Breast (tissue), 4 donors: ENCODE results near the genes KLHL10 and ZNF385C.

DNA sequence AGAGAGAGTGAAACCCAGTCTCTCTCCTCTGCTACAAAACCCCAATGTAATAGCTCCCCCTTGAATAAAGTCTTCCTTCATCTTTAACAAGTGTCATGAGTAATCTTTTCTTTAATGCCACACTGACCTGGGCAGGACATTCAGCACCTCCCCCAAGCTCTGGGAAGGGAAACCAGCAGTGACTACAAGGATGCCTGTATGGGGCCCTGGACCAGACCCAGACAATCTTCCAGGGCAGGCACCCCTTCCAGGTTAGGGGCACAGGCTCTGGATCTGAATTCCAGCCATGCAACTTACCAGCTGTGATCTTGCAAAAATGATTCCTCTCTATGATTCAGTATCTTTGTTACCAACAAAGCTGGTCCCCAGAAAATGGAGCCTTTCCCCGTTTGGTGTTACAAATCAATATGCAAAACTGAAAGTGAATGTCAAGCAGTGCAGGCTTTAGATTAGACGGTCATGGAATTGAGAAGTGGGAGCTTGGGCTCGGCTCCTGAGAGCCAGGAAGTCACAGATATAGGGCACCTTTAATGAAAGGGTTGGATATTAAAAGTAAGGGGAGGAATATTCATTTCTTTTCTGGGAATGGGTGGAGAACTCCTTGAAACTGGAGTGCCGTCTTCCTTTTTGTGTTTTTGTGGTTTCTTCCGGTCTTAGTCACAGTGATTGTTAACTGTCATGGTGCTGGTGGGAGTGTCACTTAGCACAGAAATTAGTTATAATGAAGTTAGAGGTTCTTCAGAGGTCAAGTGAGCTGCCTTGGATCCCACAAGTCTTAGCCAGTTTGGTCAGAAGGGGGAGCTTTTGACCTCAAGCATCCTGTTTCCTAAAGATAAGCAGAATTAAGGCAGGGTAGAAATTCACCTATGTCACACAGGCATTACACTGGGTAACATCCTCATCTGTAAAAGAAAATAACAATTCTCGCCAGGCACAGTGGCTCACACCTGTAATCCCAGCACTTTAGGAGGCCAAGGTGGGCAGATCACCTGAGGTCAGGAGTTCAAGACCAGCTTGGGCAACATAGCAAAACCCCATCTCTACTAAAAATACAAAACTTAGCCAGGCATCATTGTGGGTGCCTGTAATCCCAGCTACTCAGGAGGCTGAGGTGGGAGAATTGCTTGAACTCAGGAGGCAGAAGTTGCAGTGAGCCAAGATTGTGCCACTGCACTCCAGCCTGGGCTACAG lies 9.7 kb upstream of the EIF1 start:
- PRO-cap, 3 experiments, result peak in 1 of 3 experiments; most common plus-strand start position 440 of the sequence (in 1); most common minus-strand start position 200 of the sequence (in 1)
- RRBS, result no CpG with 5 or more reads among the region's 6 CpGs

DNA sequence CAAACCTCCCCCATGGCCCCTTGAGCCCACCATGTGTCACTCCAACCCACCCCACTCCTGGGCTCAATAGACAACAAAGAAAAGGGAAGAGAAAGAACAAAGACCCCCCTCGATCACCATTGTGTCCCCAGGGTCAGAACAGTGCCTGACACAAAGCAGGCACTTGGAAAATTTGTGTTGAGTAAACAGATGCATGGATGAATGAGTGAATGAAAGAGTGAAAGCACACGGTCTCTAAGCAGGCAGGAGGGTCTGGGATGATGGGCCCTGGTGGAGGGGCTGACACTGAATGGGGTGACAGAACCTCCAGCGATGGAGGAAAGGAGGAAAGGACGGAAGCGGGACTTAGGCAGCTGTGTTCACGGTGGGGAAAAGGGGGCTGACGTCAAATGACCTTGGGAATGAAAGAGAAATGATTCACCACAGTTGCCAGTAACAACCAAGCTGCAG lies 6.9 kb upstream of the GAST start:
- PRO-cap, 3 experiments, result no peak in any of the 3 experiments
- RRBS, result no CpG with 5 or more reads among the region's 7 CpGs

DNA sequence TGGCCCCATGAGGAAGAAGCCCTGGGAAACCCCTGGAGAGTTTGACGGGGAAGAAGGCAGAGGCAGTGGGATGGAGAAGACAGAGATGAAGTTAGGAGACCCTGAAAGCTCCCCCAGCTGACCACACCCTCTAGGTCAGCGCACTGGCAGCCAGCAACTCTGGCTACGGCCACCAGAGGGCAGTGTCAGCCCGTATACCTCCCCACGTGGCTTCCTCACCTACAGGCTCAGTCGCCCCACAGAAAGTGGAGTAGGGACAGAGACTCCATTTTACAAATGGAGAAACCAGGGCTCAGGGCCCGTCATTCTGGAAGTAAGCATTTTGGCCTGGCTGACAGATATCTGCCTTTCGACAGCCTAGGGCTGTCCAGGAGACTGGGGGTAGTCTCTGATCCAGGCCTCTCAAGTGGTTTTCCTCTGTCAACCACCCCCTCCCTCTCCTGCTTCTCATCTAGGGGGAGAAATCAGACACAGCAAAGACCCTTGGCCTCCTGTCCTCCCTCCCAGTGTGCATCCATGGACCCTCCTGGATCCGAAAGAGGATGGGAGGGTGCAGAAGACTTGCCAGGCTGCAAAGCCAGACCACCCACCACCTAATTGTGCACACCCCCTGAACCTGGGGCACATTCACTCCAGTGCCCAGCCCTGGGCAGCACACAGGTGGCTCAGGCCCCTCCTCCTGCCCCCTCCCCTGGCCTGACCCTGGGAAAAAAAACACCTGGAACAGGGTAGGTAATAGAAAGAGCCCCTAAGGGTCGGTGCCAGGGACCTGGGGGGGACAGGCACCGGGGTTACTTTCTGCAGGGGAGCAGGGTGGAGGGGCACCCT lies 3.8 kb upstream of the HAP1 start:
- PRO-cap, 3 experiments, result no peak in any of the 3 experiments
- RRBS, result no CpG with 5 or more reads among the region's 11 CpGs

- PRO-cap, 3 experiments, result no peak in any of the 3 experiments
- RRBS, result 16% methylated on average over 1 of the region's 15 CpGs
These were observed 11.3 kb downstream of the JUP start for GRCh38 chr17:41774936-41775937.

- PRO-cap, 3 experiments, result no peak in any of the 3 experiments
- RRBS, result no CpG with 5 or more reads among the region's 2 CpGs
These were observed 7.0 kb upstream of the JUP start for GRCh38 chr17:41793684-41793810.

GRCh38 chr17:41837517-41838040 lies at the start of gene KLHL10:
TSS of gene KLHL10 (plus strand) at chr17:41837825.
- PRO-cap, 3 experiments, result no peak in any of the 3 experiments
- RRBS, result no CpG with 5 or more reads among the region's 10 CpGs

DNA sequence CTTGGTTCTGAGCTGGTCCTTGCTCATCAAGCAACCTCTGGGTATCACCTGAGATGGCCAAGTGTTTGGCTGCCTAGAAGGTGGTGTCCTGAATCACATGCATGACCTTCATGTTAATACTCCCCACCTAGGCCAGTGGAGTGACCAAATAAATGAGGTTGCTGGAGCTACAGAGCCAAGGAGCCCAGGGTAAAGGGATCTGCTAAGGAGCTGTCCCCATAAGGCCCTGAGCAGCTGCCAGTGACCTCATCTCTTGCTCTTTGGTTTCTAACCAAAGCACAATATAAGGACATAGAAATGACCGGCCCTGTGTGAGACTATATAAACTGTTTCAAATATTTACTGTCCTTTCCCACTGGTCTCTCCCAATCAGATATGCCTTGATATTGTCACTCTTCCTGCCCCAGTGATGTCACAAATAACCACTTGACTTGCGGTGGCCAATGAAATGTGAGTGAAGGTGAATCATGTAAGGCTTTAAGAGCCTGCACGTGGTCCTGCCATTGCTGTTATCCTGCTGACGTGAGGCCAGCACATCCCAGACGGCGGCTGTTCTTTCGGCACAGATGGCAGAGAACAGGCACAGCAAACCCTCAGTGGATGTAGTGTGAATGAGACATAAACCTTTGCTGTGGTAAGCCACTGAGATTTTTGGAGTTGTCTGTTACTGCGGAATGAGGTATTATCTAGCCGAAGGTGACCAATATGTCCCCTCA lies 5.3 kb upstream of the KLHL11 start:
- PRO-cap, 3 experiments, result no peak in any of the 3 experiments
- RRBS, result no CpG with 5 or more reads among the region's 9 CpGs

GRCh38 chr17:41970733-41972059 lies 4.6 kb downstream of the CNP start:
- PRO-cap, 3 experiments, result no peak in any of the 3 experiments
- RRBS, result 50% methylated on average over 5 of the region's 27 CpGs

- PRO-cap, 3 experiments, result no peak in any of the 3 experiments
- RRBS, result no CpG with 5 or more reads among the region's 6 CpGs
These were observed 14.7 kb upstream of the C17orf113 start for GRCh38 chr17:42065063-42065502.

DNA sequence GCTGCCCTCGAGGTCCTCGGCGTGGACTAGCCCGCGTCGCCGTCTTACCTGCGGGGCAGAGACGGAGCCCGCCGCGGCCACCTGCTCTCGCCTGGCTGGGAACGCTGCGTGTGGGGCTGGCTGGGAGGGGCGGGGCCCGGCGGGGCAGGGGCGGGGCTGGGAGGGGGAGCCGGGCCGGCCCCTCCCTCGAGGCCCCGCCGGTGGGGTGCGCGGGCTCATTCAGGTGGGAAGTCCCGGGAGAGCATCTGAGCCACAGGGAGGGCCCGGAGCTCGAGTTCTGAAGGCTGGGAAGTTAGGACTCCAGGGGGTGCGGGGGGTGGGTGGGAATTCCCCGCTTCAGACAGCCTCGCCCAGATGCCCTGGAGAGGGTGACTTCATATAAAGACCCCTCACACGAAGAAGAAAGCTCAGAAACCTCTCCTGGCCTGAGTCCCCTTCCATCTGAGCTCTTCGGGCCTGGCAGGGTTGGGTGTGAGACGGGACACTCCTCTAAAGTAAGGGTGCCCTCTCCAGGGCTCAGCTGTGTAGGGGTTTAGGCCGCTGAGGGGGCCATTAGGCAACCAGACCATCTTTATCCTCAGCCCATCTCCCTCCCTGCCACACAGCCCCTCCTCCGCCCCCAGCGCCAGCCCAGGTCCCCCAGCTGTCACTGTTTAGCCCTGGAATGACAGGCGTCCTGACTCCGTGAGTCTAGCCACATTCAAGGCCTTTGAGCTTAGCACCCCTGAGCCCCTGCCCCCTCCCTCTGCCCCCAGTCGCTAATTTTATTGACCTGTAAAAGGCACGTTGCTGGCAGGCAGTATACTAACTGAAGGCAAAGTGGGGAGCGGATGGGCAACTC lies at the start of gene ZNF385C:
ZNF385C (minus strand) TSS at position 112 of the 841 bp plus-strand sequence.
- PRO-cap, 3 experiments, result peak in 1 of 3 experiments; most common plus-strand start position 255 of the sequence (in 1); most common minus-strand start position 103 of the sequence (in 1)
- RRBS, result 1% methylated on average over 4 of the region's 43 CpGs

DNA sequence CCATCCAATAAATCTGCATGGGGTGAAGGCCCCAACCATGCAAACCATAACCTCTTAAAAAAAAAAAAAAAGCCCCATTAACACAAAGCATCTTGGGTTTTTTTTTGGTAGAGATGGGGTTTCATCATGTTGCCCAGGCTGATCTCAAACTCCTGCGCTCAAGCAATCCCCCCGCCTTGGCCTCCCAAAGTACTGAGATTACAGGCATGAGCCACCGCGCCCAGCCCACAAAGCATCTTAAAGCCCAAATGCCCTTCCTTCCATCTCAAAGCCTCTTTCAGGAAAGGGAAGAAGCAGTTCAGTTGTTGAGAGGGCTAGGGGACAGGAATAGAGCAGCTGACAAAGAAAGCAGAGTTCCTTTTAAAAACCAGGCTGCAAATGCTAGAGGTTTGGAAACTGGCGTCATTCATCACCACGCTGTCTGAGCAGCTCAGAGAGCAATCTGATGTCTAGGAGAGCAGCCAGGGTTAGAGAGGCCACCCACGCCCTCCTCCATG lies 12.6 kb downstream of the RAB5C start:
- PRO-cap, 3 experiments, result no peak in any of the 3 experiments
- RRBS, result no CpG with 5 or more reads among the region's 7 CpGs

- PRO-cap, 3 experiments, result no peak in any of the 3 experiments
- RRBS, result 89% methylated on average over 1 of the region's 8 CpGs
These were observed 12.9 kb upstream of the RAB5C start for GRCh38 chr17:42167633-42168126.

GRCh38 chr17:42188960-42189858 lies 4.0 kb upstream of the HCRT start:
- PRO-cap, 3 experiments, result no peak in any of the 3 experiments
- RRBS, result 77% methylated on average over 12 of the region's 21 CpGs

DNA sequence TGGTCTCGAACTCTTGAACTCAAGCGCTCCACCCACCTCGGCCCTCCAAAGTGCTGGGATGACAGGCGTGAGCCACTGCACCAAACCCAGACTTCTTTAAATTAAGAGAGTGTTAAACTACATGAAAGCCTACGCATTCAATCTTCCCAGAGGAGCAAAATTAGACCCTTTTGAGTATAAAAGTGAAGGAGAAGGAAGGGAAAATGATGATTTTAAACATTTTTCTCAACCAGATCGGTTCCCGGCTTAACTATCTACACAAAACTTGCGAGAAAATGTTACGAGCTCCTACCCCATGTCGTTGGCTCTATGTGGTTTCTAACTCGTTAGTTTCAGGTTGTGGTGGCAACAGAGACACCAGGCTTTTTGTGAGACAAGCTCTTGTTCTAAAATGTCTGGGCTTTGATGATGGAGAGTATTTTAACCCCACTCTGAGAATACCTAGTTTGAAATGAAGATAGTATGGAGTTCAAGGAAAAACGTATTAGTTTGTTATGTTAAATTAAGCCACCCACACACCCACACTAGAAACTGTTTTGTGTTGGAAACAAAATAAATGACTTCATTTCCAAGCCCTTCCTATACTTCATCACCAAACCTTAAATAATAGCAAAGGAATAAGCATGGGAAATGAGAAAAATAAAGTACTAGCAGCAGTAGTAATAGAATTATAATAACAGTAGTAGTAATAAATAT lies 26.2 kb downstream of the STAT5B start:
- PRO-cap, 3 experiments, result no peak in any of the 3 experiments
- RRBS, result no CpG with 5 or more reads among the region's 12 CpGs

GRCh38 chr17:42294190-42295088 lies 6.1 kb downstream of the STAT5A start:
- PRO-cap, 3 experiments, result peak in 1 of 3 experiments; most common plus-strand start chr17:42294731 (in 1)
- RRBS, result no CpG with 5 or more reads among the region's 9 CpGs

DNA sequence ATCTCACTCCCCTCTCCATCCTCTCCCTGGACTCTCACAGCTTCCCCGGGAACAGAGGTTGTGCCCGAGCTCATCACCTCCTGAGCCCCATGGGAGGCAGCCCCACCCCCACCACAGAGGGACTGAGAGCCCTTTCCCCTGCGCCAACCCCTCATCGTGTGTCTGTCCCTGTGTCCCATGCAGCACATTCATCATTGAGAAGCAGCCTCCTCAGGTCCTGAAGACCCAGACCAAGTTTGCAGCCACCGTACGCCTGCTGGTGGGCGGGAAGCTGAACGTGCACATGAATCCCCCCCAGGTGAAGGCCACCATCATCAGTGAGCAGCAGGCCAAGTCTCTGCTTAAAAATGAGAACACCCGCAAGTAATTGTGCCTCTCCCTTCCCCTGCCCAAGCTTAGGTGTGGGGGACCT lies 12.8 kb downstream of the STAT5A start:
- PRO-cap, 3 experiments, result no peak in any of the 3 experiments
- RRBS, result no CpG with 5 or more reads among the region's 9 CpGs

DNA sequence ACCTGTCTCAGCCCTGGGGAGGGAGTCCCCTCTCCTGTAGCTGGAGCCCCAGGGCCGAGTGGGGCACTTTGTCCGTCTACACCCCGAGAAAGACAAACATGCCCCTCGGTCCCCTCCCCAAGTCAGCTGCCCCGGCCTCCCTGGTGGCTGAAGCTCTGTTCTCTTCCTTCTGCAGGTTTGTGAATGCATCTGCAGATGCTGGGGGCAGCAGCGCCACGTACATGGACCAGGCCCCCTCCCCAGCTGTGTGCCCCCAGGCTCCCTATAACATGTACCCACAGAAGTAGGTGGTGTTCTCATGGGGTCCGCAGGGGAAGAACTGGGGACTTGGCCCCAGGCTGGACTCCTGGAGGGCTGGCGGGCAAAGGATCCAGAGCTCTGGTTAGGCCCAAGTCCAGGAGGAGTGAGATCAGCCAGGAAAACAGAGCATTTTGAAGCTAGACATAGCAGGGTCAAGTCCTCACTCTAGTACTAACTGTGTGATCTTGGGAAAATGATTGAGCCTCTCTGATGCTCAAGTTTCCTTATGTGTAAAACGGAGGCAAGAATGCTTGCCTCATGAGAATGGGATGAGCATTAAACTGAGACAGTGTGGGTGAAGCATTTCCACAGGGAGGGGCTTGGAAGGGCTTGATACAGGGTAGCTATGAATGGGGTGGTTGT lies 21.0 kb downstream of the STAT5A start:
- PRO-cap, 3 experiments, result no peak in any of the 3 experiments
- RRBS, result no CpG with 5 or more reads among the region's 10 CpGs

GRCh38 chr17:42317033-42318008 lies 29.0 kb downstream of the STAT5A start:
- PRO-cap, 3 experiments, result no peak in any of the 3 experiments
- RRBS, result no CpG with 5 or more reads among the region's 10 CpGs

- PRO-cap, 3 experiments, result no peak in any of the 3 experiments
- RRBS, result no CpG with 5 or more reads among the region's 10 CpGs
These were observed 36.7 kb downstream of the STAT5A start for GRCh38 chr17:42324881-42325572.

GRCh38 chr17:42378394-42378764 lies 9.9 kb downstream of the STAT3 start:
- PRO-cap, 3 experiments, result no peak in any of the 3 experiments
- RRBS, result no CpG with 5 or more reads among the region's 8 CpGs